ENCODE data around the genes ZFP69 and NFYC.

DNA sequence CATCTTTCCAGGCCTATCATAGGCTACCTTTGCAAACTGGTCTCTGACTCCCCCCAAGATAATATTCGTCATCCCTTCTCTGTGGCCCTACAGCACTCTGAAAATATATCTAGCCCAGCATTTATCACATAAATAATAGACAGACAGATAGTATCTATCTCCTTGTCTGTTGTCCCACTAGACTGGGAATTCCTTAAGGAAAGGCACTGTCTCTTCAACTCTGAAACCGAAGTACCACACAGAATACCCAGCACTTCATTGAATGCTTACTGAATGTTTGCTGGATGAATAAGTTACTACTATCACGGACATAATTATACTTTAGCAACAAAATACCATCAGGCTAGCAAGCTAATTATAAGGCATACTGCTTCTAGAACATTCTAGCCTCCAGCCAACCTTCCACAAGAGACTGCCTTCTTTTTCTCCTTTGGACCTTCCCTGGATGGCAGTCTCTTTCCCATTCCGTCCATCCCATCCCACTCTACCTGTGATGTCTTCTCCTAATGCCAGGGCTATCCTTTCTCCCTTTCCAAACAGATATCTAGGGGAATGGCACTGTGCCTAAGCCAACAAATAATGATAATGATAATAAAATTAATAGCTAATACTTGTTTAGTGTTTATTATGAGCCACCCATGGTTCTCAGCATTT, 33.8 kb downstream of the TRIT1 start:
- PRO-cap = no peak

DNA sequence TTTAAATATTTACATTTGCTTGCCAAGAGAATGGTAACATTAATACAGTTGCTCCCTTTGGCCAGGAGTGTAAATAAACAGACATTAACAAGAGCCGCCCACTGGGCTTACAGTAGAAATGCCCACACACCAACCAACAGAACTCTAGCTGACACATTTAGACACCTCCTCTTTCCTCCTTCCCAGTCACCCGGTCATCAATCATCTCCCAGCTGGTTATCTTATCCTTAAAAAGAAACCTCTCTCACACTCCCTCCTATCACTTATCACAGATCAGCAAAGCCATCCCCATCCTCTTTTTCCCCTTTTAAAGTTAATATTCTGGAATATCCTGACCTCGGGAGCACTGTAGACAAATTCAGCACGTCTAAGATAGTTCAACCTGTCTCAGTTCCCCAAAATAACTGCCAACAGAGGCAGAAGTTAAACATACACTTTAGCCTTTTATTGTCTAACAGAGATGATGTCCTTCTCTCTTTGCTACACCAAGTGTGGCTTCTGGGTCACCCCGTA, 9.0 kb downstream of the MYCL start:
- PRO-cap = bidirectional peak, plus-strand start at position 259 of the sequence, minus-strand start at position 146 of the sequence

- PRO-cap = bidirectional peak, plus-strand start at chr1:39899266, minus-strand start at chr1:39899066
Observed at GRCh38 chr1:39898268-39899563, 3.0 kb downstream of the MYCL start.

DNA sequence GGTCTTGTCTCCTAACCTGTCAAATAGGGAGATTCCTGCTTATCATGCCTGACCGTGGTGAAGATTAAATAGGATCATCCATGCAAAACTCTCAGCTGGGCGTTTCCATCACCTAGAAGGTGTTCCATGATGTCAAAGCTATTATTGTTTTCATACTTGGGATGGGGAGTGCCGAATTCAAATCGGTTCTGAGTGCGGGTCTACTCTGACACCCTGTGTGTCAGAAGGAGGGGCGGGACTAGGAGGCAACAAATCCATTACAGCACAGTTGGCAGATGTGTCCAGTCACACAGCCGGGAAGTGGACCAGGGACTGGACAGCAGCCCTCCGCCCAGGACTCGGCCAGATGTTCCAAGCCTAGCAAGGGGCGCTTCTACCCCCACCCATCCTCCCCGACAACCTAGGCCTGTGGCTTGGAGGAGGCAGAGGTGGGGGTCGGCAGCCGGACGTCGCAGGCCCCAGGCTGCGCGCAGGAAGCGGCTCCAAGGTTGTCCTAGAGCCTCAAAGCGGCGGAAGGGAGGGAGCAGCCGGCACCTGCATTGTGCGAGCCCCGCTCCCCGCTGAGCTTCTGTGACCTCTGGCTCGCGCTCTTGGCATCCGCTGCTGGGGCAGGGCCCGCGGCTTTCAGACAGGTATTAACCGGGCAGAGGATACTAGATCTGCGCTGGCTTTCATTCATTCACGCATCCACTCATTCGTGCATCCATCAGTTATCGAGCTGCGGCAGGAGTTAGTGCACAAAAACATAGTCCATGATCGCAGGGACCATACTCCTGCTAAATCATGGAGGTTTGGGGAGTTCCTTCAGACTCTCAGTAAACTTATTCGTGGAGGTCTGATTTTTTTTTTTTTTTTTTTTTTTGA, 20.6 kb upstream of the MYCL start:
- PRO-cap = no peak

DNA sequence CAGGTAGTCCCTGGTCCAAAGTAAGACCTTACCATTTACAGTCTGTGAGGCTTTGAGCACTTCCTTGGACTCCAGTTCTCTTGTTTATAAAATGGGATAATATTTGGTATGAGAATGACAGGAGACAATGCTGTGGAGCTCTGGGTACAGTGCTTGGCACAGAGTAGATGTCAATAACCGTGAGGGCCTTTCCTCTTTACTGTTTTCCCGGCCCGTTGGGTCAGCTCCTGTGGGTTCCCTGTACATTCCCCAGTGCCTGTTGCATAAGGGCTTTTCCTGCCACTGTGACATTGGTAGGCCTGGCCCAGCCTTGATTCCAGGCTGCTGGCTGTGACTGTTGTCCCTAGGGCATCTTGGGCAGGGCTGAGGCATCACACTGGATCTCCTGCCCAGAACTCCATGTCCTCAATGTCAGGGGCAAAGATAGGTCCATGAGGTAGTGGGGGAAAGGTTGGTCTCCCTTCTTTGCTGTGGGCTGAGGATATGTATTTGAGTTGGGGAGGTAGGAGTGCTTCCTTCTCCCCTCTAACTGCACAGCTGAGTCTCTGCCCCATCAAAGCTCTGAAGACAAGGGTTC, 25.8 kb upstream of the MYCL start:
- PRO-cap = no peak

DNA sequence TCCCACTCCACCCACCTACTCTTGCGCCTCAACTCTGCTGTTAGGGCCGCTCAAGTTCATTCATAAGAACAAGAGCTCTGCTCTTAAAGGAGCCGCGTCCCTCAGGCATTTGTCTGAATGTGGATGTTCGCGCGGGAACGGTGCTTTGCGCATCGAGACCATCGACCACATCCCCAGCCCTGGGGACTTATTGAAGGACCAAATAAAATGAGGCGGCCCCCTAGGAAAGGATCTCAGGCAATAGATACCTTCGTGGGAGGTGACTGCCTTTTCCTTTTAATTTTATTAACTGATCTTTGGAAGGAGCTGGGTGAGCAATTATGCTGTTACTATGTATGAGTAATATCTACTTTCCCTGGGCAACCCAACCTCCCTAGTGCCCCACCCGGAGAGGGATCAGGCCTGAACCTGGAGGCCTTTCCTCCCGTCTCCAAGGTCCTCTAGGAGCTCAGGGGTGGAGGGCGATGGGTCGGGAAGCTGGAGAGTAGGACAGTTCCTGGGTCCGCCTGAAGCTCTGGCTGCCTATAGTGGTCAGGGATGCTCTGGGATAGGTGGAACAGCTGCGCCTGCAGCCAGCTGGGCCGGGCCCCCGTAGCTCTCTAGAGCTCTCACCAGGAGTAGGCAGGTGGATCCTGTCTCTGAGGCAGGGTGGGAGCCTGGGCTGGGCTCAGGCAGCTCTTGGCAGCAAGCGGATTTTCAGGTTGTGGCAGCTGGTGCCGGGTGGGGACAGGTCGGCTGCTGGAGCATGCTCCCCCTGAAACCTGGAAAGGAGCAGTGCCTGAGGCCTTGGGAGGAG, 1.0 kb downstream of the MFSD2A start:
- PRO-cap = no peak

DNA sequence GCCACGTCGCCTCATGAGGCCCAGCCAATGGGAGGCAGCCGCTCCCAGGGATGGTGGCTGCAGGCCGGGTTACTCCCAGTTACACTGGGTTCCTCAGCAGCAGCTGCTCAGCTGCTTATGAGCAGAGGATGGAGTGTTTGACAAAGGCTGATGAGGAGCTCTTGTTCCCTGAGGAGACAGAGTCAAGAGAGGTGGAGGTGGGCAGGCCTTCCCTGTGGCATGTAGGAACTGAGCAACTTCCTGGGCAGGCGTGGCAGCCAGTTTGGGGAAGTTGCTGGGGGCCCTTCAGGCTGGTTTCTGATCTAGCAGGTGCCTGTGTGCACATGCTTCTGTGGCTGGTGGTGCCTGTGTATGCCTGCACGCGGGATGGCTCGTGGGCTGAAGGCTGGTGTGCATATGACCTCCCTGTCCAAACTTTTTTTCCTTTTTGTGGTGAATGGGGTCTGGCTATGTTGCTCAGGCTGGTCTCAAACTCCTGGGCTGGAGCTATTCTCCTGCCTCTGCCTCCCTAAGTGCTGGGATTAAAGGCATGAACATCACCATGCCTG, 5.7 kb downstream of the MFSD2A start:
- PRO-cap = no peak

GRCh38 chr1:40042254-40042889, 1.8 kb downstream of the CAP1 start:
- PRO-cap = no peak

DNA sequence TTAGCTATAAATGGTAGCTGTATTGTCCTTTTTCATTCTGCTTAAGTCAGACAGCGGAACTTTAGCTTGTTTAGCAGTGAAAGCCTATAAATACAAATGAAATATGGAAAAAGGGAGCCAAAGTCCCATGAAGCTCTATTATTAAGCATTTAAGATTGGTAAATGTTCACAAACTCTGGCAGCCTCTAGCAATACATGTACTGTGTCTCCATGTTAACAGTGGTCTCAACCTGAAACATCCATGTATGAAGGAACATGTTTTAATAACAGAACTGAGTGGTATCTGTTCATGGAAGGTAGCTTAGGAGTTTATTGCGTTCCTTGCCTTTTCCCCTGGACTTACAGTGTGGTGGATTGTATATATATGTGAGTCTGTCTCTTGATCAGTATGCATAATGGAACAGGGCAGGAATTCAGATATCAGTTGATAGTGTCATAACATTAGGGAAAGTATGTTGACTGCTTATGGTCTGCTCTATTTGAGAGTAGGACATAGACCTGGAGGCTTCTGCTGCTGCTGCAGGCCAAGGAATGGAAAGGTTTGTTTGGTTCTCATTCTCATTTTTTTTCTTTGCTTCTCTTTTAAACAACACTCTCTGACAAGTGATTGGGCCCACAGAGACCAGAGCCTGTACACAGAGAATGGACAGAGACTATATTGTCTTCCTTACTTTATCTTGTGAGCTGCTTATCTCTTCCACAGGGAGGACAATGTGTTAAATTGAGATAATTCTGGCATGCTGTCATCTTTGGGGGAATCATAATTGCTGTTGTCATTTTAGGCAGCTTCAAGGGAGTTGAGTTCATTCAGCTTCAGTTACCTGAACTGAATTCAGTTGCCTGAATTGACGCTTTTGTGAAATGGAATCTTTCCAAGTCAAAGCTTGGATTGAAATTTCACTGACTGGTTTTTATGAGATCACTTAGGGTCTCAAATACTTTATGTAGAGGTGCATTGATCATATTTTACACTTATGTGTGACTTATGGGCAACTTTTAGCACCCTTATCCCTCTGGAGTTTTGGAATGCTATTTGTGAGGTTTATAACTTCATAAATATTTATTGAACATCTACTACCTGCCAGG, 16.8 kb downstream of the CAP1 start:
- PRO-cap = no peak

DNA sequence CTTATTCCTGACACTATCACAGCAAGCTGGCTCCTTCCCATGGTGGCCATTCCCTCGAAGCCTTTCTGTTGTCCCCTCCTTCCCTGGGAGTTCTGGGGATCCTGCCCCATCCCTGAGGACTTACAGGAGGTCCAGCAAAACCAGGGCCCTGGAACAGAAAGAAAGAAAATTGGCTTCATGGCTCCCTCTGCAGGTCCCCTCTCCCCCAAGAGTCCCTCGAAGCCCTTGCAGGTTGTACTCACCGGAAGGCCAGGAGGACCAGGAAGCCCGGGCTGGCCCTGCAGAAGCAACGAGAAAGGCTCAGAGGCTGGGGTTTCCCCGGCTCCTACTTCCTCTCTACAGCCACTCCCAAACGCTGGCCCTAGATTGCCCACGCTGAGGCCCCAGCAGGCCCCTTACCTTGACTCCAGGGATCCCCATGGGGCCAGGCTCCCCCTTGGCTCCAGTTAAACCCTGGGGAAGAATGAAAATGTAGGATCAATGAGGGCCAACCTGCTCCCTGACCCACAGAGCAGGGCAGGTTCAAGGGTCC, 4.7 kb downstream of the COL9A2 start:
- PRO-cap = no peak

- PRO-cap = no peak
Observed at GRCh38 chr1:40380048-40380356, 6.5 kb downstream of the SMAP2 start.

- PRO-cap = no peak
Observed at GRCh38 chr1:40385223-40386390, 12.1 kb downstream of the SMAP2 start.

DNA sequence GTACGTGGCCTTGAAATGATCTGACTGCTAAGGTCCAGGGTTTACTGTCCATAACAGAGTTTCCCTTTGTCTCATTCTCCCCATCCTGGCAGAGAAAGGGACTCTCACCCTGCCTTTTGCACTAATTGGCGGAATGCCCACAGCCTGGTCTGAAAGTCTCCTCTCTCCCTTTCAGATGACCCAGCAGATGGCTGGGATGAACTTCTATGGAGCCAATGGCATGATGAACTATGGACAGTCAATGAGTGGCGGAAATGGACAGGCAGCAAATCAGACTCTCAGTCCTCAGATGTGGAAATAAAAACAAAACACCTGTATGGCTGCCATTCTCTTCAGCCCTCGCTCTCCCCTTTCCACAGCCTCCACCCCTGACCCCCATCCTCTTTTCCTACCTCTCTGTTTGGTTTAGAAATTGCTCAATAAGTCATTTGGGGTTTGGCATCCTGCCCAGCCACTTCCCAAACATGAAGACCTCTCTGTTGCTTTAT, 28.4 kb upstream of the ZFP69B start:
- PRO-cap = no peak

- PRO-cap = no peak
Observed at GRCh38 chr1:40422873-40423525, 27.3 kb upstream of the ZFP69B start.

- PRO-cap = bidirectional peak, plus-strand start at chr1:40450940, minus-strand start at chr1:40451011
Observed at GRCh38 chr1:40450870-40451441, 680 bp downstream of the ZFP69B start.

- PRO-cap = bidirectional peak, plus-strand start at chr1:40477315, minus-strand start at chr1:40477182
Observed at GRCh38 chr1:40476865-40477531, at the start of gene ZFP69. TSS of gene ZFP69 (plus strand) at chr1:40477290.

GRCh38 chr1:40653823-40654602, 11.5 kb downstream of the RIMS3 start:
- PRO-cap = unidirectional peak, minus-strand start at chr1:40654403

GRCh38 chr1:40662572-40663026, 2.9 kb downstream of the RIMS3 start:
- PRO-cap = no peak

- PRO-cap = bidirectional peak, plus-strand start at chr1:40691445, minus-strand start at chr1:40691336; bidirectional peak, plus-strand start at chr1:40691689, minus-strand start at chr1:40691661; bidirectional peak, plus-strand start at chr1:40691981, minus-strand start at chr1:40692038
Observed at GRCh38 chr1:40691053-40692168, at the start of gene NFYC. TSS of gene NFYC (plus strand) at chr1:40691704.

DNA sequence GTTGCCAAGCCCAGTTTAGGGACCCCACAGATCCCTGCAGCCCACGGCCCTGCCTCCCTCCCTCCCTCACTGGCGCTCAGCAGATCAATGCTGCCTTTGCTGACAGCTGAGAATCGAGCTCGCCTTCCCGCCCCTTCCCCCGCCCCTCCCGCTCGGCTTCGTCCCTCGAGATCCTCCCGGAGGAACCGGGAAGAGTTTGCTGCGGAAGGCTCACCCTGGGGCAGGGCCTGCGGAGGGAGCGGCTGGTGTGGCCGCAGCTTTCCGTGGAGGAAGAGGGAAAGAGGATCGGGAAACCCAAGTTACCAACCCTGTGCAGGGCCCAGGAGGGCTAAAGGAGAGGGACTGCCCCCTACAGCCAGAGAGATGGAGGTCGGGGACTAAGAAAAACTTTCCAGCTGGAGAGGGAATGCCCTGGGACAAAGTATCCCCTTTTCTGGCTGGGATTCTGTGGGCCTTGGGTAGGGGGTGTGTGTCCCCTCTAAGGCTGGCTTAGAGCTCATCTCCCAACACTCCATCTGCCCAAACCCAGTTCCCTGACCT, 1.1 kb upstream of the KCNQ4 start:
- PRO-cap = no peak